Right atrium auricular region (tissue), 2 donors: ENCODE measurements around the gene CERKL.

- PRO-cap, result no peak
- RAMPAGE, long total RNA, 2 experiments, result no peak in any of the 2 experiments
Measured at GRCh38 chr2:180691537-180692263, 288.7 kb upstream of the UBE2E3 start.

GRCh38 chr2:181124517-181124935 is 144.1 kb downstream of the UBE2E3 start:
- PRO-cap, result no peak
- RAMPAGE, long total RNA, 2 experiments, result no peak in any of the 2 experiments

GRCh38 chr2:181309204-181309484 is 148.0 kb upstream of the ITGA4 start:
- PRO-cap, result no peak
- RAMPAGE, long total RNA, 2 experiments, result no peak in any of the 2 experiments

DNA sequence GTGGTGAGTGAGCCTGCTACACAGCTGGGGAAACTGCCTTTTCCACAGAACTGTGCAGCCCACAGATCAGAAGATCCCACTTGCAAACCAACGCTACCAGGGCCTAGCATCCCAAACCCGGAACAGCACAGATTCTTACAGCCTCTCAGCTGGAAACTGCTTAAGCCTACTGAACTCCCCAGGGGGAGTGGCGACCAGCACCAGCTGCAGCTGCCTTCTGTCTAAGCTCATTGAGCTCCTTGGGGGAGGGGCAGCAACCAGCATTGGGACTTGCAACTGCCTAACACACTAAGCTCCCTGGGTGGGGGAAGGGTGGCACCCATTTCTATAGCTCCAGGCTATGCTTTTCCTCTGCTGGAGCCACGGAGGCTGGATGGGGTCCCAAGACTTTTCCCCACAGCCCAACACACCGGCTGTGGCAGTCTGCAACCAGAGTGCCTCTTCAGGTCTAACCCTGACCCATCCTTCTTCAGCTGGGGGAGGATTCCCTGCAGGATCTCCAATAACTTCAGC is 46.1 kb upstream of the ITGA4 start:
- PRO-cap, result no peak
- RAMPAGE, long total RNA, 2 experiments, result no peak in any of the 2 experiments

DNA sequence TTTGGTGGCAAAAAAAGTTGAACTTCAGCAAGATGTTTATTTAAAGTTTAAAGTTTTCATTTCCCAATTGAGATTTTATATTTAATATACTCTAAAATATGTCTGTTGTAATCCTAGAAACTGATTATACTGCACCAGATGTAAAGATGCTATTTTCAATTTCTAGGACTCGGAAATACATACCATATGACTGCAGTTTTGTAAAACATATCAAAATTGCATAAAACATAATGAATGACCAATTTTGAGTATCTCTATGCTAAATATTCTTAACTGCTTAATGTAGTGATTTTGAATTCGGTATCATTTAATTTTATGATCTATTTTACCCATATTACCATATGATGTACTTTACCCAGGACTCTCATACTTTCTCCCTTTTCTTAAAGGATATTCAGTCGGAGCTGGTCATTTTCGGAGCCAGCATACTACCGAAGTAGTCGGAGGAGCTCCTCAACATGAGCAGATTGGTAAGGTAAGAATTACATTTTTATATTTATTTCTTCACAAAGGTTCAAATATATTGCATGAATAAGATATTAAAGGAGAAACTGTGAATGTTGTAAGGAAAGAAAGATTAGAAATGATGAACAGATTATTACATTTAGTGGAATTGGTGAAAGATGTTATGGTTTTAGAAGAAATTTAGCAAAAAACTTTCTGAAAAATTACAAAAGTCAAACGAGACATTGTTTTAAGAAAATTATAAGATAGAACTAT is 24.2 kb downstream of the ITGA4 start:
- PRO-cap, result no peak
- RAMPAGE, long total RNA, 2 experiments, result no peak in any of the 2 experiments

DNA sequence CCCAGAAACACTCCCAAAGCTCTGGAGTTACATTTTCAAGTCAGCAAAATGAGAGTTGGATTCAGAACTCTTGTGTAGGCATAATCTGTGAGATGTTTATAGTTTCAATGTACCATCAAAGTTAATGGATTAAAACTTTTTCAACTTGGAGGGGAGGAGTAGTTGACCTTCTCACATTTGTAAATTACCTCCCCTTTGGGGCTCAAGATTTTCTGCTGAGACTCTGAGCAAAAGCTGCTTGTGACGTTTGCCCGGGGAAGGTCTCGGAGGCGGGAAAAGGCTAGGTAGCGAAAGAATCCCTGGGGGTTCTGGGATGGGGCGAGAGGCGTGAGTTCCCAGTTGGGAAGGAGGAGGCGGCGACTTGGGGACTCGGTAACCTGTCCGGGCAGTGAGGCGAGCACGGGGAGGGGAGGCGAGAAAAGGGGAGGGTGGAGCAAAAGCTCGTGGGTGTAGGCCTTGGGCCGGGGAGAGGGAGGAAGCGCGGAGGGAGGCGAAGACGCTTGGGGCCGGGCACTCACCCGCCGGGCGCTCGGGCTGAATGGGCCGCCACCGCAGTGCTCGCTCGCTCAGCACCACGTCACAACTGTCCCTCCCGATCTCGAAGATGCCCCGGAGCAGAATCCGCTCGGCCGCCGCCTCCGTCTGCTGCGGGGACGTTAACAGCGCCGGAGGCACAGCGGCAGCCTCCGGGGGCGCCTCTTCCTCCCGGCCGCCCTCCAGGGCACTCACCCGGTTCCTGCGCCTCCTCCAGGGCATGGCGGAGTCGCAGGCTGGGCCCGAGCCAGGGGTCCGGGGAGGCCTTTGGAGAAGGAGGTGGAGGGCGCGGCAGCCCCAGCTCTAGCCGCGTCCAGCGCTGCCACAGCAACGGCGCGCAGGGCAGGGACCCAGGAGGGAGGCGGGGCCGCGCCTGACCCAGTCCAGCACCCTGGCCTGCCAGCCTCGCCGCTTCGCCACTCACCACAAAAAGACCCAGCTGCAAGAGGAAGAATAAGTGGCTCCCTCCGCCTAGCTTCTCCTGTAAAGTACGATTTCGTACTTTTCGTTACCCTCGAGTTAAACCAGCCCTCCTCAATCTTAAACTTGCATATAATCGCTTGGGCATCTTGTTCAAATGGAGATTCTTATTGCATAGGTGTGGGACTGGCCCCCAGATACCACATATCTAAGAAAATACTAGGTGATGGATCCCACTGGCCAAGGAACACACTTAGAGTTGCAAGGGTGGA is at the start of gene CERKL:
CERKL (minus strand) TSS at position 855 of the 1,226 bp plus-strand sequence.
- PRO-cap, result no peak
- RAMPAGE, long total RNA, 2 experiments, result no peak in any of the 2 experiments

DNA sequence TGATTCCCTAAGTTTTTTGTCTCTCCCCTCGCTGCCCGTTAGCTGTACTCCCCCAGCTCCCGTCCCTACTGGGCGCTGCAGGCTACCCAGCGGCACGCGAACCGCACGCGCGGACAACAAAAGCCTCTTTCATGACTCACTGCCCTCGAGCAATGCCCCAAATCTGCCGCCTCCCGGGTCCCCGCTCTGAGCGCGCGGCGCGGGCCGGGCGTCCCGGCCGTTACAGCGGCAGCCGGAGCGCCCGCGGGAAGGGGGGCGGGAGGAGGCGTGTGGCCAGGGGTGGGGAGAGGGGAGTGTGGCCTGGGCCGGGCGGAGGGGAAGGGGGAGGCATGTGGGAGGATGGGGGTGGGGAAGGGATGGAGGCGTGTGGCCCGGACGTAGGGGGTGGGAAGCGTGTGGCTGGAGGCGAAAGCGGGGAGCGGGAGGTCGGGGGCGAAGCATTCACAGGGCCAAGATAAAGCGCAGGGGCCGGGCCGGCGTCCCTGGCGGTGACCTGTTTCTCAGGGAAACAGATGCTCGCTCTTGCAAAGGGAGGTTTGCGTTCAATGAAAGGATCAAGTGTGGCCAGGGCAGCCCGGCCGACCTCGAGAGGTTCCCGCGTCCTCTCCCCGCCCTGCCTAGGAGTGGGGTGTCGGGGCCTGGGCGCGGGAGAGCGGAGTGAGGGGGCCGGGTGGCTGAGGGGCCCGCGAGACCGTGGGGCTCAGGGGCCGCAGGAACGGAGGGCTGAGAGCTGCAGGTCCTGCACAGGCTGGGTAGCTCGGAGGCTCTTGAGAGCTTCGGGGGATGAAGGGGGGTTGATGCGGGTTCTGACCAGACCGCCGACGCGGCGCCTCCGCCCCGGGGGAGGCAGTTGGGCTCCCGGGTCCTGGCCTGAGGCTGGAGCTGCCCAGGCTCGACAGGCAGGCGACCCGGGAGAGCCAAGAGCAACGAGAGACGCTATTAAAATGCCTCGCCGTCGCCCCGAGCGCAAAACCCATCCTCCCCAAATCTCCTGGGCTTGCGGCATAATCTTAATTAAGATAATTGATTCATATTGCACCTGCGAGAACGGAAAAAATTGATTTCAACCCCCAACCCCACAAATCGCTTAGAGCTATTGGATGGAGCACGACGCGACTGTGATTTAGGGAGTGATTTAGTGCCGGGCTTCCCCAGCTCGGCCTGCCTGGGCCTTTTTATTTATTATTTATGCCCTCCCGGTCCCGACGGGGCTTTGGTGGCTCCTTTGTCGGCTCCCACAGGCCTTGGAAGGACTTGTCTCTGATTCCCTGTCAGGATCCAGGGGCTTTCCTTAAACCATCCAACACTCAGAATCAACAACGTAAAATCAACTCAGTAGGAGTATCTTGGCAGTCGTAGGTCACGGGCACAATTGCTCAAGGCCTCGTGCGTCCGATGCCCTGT is 3.7 kb upstream of the NEUROD1 start:
- PRO-cap, result no peak
- RAMPAGE, long total RNA, 2 experiments, result no peak in any of the 2 experiments

DNA sequence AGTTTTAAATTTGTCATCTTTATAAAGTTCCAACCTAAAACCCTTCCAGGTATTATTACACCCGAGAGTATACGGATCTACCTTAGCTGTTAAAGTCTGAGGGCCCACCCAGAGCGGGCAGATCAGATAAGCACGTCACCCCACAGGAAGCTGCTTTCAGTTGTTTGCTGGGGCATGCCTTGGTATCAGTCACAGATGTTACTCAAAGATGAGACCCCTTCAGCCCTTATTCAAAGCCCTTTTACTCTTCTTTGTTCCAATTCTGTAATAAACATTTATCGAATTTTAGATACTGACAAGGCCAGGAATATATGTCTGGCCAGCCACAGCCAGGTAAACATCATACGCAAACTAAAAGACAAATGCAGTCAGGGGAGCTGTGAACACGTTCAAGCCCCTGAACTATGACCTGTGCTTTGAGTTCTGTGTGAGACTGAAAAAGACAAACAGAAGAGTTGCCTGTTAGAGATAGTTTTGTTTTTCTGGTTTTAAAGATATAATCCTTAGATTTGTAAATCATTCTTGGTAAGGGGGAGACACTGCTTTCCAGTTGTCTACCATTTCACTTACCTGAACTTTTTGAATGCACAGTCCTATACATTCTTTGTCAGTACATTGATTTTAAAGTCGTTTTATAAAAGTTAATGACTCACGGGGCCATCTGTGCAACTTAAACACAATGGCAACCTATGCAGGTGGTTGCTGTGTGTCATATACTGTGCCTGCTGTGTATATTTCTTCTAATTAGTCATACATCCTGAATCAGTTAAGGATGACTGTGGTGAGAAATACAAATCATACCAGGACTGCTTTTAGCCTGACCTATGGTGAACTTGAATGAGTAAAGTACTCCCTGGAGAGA is 100.6 kb upstream of the ITPRID2 start:
- PRO-cap, result no peak
- RAMPAGE, long total RNA, 2 experiments, result no peak in any of the 2 experiments

DNA sequence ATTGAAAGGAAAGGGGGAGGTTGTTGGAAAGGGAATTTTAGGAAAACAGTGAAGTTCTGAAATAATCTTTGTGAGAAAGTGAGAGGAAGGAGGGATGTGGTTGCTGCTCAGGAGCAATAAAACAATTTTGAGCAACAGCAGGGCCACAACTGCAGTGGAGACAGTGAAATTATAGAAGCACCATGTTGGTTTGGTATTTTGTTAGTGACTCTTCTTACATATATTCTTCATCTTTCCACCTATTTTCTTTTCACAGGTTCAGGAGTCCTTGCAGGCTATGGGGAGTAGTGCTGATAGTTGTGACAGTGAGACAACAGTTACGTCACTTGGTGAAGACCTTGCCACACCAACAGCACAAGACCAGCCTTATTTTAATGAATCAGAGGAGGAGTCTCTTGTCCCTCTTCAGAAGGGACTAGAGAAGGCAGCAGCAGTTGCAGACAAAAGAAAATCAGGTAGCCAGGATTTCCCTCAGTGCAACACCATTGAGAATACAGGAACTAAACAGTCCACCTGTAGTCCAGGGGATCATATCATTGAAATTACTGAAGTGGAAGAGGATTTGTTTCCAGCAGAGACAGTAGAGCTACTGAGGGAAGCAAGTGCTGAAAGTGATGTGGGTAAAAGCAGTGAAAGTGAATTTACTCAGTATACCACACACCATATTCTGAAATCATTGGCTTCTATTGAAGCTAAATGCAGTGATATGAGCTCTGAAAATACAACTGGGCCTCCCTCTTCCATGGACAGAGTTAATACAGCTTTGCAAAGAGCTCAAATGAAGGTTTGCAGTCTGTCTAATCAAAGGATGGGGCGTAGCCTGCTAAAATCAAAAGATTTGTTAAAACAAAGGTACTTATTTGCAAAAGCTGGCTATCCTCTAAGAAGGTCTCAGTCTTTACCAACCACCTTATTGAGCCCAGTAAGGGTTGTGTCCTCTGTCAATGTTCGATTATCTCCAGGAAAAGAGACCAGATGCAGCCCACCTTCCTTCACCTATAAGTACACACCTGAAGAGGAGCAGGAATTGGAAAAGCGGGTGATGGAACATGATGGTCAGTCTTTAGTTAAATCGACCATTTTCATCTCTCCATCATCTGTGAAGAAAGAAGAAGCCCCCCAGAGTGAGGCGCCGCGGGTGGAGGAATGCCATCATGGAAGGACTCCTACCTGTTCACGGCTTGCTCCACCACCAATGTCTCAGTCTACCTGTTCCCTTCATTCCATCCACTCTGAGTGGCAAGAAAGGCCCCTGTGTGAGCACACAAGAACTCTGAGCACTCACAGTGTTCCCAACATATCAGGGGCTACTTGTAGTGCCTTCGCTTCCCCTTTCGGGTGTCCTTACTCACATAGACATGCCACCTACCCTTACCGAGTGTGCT is 23.9 kb downstream of the ITPRID2 start:
- PRO-cap, result no peak
- RAMPAGE, long total RNA, 2 experiments, result no peak in any of the 2 experiments

- PRO-cap, result unidirectional peak, plus-strand start at chr2:182068998
- RAMPAGE, long total RNA, 2 experiments, result no peak in any of the 2 experiments
Measured at GRCh38 chr2:182068652-182069188, 83.1 kb downstream of the PPP1R1C start.

- PRO-cap, result no peak
- RAMPAGE, long total RNA, 2 experiments, result no peak in any of the 2 experiments
Measured at GRCh38 chr2:182952532-182953344, 85.5 kb downstream of the NCKAP1 start.

DNA sequence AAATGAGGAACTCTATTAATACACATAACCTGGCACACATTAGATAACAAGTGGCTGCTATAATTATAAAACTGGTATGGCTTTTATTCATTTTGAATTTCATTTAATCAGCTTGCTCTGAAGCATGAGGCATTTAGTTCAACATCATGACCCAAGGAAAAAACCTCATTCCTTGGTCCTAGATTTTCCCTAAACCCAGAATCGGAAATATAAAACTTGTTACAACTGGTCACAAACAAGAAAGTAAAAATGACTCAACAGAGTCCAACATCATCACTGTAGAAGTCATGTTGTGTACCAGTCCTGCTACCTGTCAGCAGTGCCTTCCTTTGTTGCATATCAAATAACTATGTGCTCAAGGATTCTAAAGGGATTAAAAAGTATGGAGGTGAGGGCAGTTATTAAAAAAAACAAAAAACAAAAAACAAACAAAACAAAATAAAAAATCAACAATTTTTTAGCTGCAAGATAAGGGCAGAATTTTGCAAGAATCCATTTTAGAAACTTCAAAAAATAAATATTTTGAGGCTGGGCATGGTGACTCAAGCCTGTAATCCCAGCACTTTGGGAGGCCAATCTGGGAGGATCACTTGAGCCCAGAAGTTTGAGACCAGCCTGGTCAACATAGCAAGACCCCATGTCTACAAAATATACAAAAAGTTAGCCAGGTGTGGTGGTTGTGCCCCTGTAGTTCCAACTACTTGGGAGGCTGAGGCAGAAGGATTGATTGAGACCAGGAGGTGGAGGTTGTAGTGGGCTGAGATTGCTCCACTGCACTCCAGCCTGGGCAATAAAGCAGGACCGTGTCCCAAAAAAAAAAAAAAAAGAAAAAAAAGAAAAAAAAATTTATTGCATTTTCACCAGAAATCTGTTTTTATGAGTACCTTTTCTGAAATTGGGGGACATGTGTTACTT is 18.3 kb downstream of the NCKAP1 start:
- PRO-cap, result no peak
- RAMPAGE, long total RNA, 2 experiments, result no peak in any of the 2 experiments

DNA sequence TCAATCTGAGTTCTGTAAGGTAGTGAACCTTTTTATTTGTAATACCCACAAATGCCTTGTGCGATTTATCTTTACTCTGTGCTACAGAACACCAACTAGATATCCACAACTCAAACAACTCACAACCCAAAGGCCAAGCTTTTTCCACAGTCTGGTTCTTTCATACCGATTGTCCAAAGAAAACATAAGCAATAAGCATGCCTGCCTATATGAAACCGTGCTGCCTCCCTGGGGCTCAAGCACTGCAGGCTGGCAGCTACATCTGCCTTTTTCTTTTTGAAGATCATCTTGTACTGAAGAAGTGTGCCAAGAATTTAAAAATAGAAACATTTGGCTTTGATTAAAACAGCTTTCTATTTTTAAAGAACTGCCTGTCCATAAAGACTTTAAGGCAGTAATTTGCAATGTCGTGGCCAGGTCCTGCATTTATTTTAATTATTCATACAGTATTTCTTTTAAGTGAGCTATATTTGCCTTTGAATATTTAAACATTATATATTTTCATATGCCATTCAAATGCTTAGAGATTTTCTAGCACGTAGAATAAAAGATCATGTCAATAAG is 490.8 kb downstream of the NUP35 start:
- PRO-cap, result unidirectional peak, minus-strand start at position 251 of the sequence
- RAMPAGE, long total RNA, 2 experiments, result no peak in any of the 2 experiments

GRCh38 chr2:184425489-184425813 is 172.9 kb upstream of the ZNF804A start:
- PRO-cap, result no peak
- RAMPAGE, long total RNA, 2 experiments, result no peak in any of the 2 experiments

DNA sequence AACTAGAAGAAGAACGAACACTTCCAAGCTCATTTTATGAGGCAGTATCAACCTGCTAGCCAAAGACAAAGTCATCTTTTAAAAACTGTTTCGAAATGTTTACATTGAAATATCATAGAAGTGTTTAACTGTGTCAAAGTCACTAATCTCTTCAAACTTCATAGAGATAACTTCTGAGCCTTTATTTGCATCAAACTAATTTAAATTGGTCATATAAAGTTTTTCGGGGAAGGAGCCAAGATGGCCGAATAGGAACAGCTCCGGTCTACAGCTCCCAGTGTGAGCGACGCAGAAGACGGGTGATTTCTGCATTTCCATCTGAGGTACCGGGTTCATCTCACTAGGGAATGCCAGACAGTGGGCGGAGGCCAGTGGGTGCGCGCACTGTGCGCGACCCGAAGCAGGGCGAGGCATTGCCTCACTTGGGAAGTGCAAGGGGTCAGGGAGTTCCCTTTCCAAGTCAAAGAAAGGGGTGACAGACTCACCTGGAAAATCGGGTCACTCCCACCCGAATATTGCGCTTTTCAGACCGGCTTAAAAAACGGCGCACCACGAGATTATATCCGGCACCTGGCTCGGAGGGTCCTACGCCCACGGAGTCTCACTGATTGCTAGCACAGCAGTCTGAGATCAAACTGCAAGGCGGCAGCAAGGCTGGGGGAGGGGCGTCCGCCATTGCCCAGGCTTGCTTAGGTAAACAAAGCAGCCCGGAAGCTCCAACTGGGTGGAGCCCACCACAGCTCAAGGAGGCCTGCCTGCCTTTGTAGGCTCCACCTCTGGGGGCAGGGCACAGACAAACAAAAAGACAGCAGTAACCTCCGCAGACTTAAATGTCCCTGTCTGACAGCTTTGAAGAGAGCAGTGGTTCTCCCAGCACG is 126.0 kb downstream of the FSIP2 start:
- PRO-cap, result no peak
- RAMPAGE, long total RNA, 2 experiments, result no peak in any of the 2 experiments

DNA sequence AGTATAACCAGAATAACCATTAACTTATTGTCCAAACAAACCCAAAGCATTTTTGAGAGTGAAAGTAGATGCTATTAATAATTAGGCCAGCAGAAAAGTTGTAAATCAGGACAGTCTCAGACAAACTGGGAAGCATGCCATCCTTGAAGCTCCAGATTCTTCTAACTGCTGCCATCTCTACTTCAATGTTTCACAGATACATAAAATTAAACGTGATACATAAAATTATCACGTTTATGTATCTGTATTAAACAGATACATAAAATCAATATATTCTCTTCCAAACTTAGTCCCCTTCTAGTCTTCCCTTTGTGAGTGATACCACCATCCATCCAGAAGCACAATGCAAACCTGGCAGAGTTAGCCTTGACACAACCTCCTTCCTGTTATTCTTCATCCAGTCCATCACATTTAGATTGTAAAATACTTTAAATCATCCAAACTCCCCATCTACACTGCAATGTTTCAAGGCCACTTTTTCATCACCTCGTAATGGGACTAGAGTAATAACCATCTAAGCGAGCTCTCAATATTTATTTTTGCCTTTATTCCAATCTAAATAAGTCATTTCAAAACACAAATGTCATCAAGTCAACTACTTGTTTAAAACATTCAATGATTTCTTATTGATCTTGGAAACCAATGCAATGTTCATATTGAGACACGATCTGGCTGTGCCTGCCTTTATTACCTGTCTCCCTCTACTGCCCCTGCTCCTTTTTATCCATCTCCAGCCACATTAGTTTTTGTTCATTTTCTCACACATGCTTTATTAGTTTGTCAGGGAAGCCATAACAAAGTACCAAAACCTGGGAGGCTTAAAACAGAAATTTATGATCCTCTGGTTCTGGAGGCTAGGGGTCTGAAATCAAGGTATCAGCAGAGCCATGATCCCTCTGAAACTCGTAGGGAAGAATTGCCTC is 306.3 kb upstream of the ZC3H15 start:
- PRO-cap, result no peak
- RAMPAGE, long total RNA, 2 experiments, result no peak in any of the 2 experiments

DNA sequence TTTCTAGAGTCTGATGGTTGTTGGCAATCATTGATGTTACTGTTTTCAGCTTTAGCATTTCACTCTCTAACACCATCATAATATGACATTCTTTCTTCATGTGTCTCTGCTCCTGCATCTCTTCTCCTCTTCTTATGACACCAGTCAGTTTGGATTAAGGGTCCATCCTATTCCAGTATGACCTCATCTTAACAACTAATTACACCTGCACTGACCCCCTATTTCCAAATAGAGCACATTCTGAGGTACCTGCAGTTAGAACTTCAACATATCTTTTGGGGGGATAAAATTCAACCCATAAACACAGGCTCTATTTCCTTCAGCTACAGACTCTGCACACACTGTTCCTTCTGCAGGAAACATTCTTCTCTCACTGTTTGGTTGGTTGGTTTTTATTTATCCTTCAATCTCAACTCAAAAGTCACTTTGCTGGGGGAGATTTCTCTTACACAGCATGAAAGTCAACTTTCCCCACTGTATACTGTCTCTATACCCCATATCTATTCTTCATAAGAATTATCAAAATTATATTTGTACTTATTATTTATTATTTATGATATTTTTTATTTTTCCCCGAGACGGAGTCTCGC is 305.6 kb upstream of the ZC3H15 start:
- PRO-cap, result no peak
- RAMPAGE, long total RNA, 2 experiments, result no peak in any of the 2 experiments

DNA sequence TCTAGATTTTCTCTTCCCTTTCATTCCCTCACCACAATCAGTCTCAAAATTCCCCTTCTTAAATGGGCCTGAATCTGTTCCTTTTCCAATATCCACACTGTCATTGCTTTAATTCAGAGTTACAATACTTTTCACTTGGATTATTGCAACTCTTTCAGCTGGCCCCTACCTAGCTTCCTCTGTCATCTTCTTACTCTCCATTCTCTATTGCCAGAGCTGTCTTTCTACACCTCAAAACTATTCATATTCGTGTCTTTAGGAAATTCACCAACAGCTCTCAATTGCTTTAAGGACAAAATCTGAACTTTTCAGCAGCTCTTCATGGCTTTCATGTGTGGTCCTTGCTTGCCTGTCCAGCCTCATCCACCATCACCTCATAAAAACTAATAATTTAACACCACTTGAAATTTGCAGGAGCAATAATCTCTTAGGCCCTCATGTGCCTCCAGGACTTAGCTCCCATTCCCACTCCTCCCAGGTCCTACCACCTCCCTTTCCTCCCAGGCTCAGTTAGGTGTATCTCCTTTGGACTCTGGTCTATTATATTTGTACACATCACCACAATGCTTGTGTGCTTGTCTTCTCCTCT is 182.2 kb upstream of the ZC3H15 start:
- PRO-cap, result no peak
- RAMPAGE, long total RNA, 2 experiments, result no peak in any of the 2 experiments

GRCh38 chr2:186590670-186591863 is 1.2 kb downstream of the ITGAV start:
- PRO-cap, result bidirectional peak, plus-strand start at chr2:186591261, minus-strand start at chr2:186591132
- RAMPAGE, long total RNA, 2 experiments, result no peak in any of the 2 experiments

DNA sequence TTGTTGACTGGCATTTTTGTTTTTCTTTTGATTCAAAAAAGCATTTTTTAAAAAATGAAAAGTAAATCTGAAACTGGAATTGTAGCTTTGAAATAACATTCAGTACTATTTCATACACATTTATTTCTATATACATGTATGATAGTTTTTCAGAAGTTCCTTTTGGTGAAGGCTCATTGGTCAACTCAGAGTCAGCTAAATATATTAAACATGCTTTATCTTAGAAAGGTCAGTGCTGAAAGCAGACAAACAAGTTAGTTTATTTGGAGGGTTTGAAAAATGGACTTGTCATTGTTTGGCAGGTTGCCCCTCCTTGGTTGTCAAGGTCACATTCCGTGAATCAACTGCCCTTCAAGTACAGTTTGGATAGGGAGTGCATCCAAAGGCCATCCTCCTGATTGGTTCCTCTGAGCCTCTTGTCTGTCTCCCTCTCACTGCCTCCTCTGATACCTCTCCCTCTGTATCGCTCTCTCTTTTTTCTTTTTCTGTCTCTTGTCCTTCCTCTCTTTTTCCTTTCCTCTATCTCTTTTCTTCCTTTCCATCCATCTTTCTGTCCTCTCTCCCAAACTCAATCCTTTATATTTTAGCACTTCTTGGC is 5.3 kb downstream of the ITGAV start:
- PRO-cap, result no peak
- RAMPAGE, long total RNA, 2 experiments, result no peak in any of the 2 experiments